Placental epithelial cell (primary cell): ENCODE measurements around a stretch of chr2.

DNA sequence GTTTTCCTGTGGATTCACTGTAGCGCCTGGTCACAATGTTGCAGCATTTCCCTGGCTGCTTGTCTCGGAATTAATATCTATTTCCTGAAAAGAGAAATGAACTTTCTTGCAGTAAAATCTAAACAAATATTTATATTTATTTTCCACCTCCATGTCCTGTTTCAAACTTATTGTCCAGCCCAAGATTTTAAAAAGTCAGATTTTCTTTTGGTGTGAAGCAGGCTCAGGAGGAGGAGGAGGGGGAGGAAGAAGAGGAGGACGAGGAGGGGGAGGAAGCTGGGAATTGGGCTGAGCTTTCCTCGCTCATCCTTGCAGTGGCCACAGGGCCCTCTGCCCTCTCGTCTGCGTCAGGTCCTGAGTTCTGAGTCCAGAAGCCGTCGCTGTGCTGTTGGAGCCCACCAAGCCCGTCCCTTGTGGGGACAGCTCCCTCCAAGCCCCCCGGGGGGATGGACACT, 430 bp upstream of the GAL3ST2 start:
- CAGE, long polyA plus RNA = no peak

- CAGE, long polyA plus RNA = no peak
Observed at GRCh38 chr2:241810787-241811105, 1.8 kb downstream of the NEU4 start.

DNA sequence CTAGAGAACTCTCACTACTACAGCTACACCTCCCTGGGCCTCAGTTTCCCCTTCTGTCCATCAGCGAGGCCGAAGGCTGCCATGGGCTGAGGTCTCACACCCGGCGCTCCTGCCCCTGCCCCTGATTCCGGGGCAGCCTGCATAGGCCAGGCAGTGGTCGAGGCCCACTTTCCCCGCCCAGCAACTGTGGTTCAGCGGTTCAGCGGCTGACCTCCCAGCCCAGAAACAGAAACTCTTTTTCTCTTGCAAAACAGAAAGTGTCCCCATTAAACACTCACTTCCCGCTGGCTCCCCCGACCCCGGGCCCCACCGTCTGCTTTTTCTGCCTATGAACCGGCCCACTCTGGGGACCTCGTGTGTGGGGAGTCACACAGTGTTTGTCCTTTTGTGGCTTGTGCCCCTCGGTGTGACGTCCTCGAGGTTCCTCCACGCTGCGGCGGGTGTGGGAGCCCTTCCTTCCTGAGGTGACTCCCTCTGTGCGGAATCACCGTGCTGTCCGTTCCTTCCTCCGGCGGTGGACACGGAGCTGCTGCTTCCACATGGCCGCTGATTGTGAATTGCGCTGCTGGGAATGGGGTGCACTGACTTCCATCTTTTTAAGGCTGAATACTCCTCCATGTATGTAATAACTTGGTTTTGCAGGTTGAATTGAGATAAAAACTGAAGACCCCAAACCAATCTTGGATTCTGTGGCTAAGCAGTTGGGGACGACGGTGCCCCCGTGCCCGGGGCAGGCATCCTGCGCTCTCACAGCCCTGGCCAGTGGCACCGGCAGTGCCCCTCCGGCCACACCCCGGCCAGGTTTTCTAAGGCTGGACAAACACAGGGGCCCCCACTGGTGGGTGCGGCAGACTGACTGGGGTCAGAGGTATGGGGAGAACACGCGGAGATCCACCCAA, 15.8 kb downstream of the PDCD1 start:
- CAGE, long polyA plus RNA = no peak

GRCh38 chr2:241863089-241864223, 4.8 kb upstream of the PDCD1 start:
- CAGE, long polyA plus RNA = no peak

DNA sequence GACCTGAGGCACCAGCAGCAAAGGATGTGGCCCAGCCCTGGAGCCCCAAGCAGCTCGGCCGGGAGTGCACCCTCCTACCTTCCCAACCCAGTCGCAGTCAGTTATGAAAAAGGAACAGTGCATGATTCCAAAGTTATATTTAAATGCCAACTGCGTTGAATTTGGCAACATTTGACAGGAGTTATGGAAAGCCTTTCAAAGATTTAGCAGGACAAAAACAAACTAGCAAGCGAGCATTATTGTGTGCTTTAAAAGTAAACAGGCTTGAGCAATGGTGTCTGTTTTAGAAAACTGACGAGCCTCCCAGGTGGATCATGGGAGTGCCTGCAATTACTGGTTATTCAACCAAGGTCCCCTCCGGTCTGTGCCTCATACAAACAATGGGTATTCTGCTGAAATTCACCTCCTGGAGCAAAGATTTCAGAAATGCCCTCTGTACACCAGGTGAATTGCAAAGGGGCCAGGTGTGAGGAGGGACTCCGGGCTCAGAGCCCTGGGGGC, 8.4 kb downstream of the FAM240C start:
- CAGE, long polyA plus RNA = no peak

DNA sequence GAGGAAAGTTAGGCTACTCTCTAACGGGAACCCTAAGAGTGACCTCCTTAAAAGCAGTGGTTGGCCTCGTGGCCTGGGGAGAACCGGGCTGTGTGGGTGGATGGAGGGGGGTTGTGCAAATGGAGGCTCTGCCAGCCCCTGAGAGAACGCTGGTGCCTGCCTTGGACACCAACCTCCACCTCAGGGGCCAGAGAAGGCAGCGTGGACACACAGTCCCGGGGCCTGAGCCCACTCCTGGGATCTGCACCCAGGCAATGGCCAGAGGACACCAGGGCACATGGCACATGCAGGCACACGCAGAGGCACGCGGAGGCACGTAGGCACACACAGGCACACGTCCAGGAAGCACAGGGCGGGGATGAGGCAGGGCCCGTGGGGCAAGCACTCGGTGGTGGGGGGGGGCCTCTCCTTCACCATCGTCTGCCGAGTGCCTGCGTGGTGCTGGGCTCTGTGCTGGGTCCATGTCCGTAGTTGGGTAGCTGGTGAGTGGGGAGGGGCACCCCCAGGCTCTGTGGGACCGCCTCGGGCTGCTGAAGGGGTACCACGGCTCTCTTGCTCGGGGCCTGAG, 4.6 kb downstream of the FAM240C start:
- CAGE, long polyA plus RNA = no peak

GRCh38 chr2:241915376-241915978, 15.2 kb upstream of the FAM240C start:
- CAGE, long polyA plus RNA = no peak